SP-49 (cell line): ENCODE measurements around the genes CFAP20 and GINS3.

DNA sequence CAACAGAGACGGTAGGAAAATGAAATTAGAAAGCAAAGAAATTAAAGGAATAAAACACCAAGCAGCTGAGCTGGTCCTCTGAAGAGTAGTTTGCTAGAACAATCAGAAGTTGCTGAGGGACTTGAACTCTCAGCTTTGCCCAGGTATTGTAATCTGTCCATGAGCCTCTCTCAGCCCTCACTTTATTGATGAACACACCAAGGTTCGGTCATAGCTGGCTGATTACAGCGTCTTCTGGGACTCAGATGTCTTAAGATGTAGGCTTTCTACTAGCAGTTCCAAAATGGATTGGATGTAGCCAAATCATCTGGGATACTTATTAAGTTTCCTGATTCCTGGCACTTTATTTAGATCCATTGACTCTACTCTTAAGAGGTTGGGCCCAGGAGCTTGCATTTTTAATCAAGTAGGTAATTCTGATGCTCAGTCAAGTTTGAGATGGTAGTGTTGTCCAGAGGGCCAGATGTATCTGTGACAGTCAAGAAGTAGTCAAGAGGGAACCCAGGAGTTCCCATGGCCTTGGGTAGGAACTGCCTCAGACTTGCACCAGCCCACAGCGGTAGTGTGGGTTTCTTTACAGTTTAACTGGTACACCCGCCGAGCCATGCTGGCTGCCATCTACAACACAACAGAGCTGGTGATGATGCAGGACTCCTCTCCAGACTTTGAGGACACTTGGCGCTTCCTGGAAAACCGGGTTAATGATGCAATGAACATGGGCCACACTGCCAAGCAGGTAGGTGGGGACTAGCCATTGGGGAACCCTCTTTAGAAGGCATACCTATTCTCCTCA is 3.3 kb upstream of the POLR2C start:
- PRO-cap = no peak

GRCh38 chr16:57486929-57487545 is 744 bp upstream of the DOK4 start:
- PRO-cap = no peak

DNA sequence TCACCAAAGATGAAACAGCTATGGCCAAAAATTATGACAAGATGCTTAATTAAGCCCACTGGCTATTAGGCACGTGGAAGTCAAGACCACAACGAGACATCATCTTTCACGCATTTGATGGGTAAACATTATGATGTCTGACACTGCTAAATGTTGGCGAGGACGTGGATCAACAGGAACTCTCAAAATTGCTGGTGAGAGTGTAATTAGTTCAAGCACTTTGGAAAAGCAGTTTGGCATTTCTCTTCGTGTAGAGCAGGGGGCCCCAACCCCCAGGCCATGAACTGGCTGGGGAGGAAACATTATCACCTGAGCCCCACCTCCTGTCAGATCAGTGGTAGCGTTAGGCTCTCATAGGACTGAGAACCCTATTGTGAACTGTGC is 39.6 kb upstream of the ADGRG1 start:
- PRO-cap = no peak

- PRO-cap = no peak
Observed at GRCh38 chr16:57630415-57631394, 2.3 kb downstream of the ADGRG1 start.

DNA sequence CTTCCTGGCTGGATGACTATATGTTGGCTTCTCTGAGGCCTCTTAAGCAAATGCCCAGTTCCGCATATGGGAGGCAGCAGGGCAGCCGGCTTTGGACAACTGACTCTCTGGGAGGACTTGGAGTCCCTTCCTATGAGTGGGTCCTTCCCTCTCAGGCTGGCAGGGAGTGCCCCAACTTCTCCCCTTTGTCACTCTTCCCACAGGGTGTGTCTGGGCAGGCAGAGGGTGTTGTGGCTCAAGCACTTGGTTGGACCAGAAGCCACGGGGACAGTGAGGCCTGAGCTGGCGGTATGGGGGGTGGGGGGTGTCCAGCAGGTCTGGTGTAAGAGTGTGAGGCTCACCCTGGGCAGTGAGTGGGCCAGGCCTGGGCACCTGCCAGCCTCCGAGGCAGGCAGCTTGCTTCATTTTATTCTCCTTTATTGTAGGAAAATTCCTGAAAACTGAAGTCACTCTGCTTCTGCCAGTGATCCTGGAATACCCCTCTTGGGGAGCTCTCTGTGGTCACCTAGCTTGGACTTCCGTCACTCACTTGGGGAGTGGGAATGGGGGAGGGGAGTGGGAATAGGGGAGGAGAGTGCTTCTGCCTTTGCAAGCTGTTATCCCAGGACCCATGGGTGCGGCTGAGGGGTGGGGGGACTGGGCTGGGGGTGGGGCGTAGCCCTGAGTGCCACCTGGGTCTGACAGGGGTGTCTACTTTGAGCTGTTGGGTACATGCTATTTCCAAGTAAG is 15.0 kb downstream of the ADGRG1 start:
- PRO-cap = no peak

DNA sequence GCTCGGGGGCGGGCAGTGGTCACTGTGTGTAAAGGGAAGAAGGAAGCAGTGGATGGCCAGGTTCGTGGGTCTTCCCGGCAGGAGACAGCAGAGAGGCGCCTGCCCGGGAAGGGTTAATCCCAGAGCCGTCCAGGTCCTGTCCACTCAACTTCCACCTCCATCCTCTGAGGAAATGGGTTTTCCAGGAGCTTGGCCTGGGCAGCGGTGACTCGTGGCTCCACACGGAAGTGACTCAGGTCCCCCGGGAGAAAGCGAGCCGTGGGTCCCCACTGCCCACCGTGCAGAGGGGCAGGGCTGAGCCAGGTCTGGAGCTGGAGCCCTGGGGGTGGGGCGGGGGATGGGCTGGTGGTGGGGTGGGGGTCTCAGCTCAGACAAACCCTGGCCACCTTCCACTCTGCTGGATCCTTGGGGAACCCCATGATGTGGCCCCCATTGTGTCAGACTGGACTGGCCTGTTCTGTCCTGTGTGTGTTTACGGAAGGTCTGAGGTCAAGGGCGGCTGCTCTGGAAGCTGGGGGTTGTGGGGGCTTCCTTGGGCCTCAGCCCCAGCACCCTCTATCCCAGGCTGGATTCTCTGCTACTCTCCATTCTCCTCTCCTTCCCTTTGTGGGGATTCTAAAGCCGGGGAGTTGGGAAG is 17.7 kb downstream of the ADGRG1 start:
- PRO-cap = no peak

- PRO-cap = no peak
Observed at GRCh38 chr16:57701680-57702486, 7.3 kb downstream of the DRC7 start.

GRCh38 chr16:57774737-57775560 is 27.3 kb downstream of the KIFC3 start:
- PRO-cap = no peak

GRCh38 chr16:58026820-58027256 is 1.3 kb downstream of the MMP15 start:
- PRO-cap = no peak

DNA sequence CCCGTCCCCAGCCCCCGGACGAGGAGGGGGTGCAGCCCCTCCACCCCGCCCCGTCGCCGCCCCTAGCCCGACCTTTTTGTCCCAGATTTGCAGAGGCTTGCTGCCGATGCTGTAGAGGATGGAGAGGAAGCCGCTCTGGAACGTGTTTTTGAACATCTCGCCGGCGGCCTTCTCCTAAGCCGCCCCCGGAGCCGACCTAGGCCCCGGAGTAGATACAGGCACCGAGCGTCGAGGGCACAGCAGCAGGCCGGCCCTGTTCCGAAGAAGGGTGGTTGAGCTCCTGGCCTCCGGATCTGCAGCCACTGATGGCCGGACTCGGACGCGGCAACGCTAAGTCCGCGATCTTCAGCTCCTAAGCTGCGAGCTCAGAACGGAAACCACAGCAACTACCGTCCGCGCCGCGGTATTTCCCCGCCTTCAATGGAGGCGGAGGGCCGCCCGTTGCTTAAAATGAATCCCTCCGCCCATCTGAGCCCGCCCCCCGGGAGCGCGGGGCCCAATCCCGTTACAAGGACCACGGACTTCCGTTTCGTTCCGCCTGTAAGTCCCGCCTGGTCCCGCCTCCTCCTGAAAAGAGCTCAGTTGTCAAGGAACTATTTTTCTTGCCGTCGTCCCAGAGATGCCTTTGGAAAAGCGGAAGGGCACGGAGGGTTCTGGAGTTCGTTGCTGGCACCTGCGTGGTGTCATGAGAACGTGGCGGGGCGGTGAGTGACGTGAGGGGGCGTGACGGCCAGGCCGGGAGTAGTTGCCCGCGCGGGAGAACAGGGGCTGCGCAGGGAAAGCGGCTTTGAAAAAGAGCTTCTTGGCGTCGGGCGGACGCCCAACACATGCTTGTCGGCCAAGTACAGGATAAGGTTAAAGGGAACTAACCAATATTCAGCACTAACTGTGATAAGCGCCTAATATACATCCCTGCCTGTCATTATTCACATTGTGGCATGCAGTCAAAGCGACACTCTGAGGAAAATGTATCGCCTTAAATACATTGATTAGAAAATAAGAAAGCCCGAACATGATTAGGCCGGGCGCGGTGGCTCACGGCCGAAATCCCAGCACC is at the start of gene CFAP20:
Gene CFAP20, minus strand, starts transcription at position 422 of the 1,057 bp plus-strand sequence.
- PRO-cap = bidirectional peak, plus-strand start at position 741 of the sequence, minus-strand start at position 422 of the sequence

GRCh38 chr16:58265416-58266066 is 15.8 kb downstream of the CCDC113 start:
- PRO-cap = no peak

DNA sequence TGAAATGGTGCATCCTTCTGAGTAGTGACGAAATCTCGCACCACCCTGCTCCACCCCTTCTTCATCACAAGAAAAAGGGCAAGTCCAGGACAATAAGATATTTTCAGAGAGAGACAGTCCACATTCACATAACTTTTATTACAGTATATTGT is 23.7 kb upstream of the PRSS54 start:
- PRO-cap = no peak

- PRO-cap = bidirectional peak, plus-strand start at chr16:58392482, minus-strand start at chr16:58392377; bidirectional peak, plus-strand start at chr16:58392889, minus-strand start at chr16:58392769
Observed at GRCh38 chr16:58392127-58393189, at the start of gene GINS3. TSS of gene GINS3 (plus strand) at chr16:58392471.

- PRO-cap = no peak
Observed at GRCh38 chr16:58414963-58415567, 22.8 kb downstream of the GINS3 start.

DNA sequence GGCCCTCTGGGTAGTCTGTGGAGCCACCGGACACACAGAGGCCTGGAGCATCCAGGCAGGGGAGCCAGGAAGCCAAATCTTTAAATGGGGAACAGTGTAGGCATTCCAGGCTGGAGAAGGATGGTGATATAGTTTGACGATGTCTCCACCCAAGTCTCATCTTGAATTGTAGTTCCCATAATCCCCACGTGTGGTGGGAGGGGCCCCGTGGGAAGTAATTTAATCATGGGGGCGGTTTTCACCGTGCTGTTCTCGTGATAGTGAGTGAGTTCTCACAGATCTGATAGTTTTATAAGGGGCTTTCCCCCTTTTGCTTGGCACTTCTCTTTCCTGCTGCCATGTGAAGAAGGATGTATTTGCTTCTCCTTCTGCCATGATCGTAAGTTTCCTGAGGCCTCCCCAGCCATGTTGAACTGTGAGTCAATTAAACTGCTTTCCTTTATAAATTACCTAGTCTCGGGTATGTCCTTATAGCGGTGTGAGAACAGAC is 28.8 kb downstream of the GINS3 start:
- PRO-cap = no peak

GRCh38 chr16:58448660-58449382 is 51.1 kb upstream of the NDRG4 start:
- PRO-cap = no peak

- PRO-cap = no peak
Observed at GRCh38 chr16:58462034-58462500, 37.9 kb upstream of the NDRG4 start.

- PRO-cap = bidirectional peak, plus-strand start at chr16:58516223, minus-strand start at chr16:58516089
Observed at GRCh38 chr16:58515658-58516405, 515 bp downstream of the SETD6 start.

DNA sequence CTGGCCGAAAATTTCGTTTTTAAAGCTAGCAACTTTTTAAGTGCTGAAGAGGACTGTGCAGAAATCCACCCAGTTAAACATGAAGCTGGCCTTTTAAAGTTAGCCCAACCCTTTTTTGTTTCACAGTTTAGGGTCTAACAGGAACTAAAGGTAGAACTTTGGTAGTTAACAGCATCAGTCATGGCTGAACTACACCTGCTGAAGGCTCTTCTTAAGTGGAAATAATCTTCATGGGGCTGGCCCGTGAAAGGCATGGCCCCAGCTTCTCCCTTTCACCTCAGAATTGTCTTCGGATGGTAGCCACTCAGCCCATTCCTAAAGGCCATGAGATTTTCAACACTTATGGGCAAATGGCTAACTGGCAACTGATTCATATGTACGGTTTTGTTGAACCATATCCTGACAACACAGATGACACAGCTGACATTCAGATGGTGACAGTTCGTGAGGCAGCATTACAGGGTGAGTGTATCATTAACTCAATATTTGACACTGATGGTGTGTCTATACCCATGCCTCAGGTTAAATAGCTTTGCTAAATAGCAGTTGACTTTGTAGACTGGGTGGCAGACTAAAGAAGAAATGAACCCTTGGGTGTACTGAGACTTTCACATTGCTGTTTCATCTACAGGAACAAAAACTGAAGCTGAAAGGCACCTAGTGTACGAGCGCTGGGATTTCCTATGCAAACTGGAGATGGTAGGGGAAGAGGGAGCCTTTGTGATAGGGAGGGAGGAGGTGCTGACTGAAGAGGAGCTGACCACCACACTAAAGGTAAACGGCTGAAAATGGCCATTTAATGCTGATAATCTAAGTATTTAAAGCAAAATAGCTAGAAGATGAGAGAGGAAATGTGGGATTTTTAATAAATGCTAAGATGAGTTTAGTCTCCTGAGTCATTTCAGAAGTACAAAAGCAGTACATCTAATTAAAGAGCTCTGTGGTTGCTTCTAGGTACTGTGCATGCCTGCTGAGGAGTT is 2.7 kb downstream of the SETD6 start:
- PRO-cap = no peak

DNA sequence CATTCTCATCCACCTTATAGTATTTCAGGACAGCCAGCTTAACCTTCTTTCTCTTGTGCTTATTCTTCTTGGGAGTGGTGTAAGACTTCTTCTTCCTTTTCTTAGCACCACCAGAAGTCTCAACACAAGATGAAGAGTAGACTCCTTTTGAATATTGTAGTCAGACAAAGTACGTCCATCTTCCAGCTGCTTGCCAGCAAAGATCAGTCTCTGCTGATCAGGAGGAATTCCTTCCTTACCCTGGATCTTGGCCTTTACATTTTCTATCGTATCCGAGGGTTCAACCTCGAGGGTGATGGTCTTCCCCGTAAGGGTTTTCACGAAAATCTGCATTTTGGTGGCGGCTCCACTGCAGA is 980.7 kb downstream of the CDH8 start:
- PRO-cap = no peak